AG09319 (cell line): ENCODE data around the genes RECQL and KCNJ8.

GRCh38 chr12:19066219-19066831 is 63.2 kb upstream of the PLEKHA5 start:
- RRBS: no CpG with 5 or more reads among the region's 3 CpGs

- RRBS: no CpG with 5 or more reads among the region's 2 CpGs
These were observed 119.6 kb downstream of the PLEKHA5 start for GRCh38 chr12:19249097-19249526.

- RRBS: no CpG with 5 or more reads among the region's 3 CpGs
These were observed 91.2 kb upstream of the AEBP2 start for GRCh38 chr12:19348059-19348580.

DNA sequence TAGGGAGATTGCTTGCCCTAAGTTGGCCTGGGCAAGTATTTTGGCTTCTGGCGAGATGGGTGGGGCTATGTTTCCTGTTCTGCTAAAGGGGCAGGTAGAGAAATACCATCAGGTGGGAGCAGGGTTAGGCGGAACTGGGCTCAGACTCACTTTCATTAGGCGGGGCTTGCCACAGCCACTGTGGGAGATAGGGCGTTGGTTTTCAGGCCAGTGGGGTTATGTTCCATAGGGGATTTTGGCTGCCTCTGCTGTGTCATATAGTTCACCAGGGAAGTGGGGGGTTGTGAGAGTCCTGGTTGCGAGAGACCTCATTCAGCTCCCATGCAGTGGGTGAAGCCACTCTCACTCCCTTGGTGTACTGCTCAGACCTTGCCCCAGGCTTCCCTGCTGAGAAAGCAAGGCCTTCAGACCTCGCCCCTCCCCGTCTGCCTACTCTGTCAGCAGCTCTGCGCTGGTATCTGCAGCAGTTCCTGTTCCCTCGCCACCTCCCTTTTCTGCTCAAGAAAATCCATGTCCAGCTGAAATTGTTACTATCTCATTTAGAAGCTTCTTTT is 43.4 kb downstream of the AEBP2 start:
- RRBS: no CpG with 5 or more reads among the region's 9 CpGs

DNA sequence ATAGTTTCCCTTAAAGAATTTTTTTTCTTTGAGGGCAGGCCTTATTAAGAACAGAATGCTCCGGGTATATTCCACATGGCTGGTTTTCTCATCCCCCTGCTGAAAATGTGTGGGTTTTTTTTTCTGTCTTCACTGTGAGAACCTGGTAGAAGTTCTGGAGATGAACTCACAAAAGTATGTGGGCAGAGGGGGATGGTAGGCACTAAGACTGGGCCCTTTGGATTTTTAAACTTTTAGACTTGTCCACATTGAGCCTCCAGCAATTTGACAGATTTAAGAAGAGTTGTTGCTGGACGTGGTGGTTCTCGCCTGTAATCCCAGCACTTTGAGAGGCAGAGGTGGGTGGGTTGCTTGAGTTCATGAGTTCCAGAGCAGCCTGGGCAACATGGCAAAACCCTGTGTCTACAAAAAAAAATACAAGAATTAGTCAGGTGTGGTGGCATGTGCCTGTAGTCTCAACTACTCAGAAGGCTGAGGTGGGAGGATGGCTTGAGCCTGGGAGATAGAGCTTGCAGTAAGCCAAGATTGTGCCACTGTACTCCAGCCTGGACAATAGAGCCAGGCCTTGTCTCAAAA is 93.4 kb downstream of the AEBP2 start:
- RRBS: no CpG with 5 or more reads among the region's 3 CpGs

DNA sequence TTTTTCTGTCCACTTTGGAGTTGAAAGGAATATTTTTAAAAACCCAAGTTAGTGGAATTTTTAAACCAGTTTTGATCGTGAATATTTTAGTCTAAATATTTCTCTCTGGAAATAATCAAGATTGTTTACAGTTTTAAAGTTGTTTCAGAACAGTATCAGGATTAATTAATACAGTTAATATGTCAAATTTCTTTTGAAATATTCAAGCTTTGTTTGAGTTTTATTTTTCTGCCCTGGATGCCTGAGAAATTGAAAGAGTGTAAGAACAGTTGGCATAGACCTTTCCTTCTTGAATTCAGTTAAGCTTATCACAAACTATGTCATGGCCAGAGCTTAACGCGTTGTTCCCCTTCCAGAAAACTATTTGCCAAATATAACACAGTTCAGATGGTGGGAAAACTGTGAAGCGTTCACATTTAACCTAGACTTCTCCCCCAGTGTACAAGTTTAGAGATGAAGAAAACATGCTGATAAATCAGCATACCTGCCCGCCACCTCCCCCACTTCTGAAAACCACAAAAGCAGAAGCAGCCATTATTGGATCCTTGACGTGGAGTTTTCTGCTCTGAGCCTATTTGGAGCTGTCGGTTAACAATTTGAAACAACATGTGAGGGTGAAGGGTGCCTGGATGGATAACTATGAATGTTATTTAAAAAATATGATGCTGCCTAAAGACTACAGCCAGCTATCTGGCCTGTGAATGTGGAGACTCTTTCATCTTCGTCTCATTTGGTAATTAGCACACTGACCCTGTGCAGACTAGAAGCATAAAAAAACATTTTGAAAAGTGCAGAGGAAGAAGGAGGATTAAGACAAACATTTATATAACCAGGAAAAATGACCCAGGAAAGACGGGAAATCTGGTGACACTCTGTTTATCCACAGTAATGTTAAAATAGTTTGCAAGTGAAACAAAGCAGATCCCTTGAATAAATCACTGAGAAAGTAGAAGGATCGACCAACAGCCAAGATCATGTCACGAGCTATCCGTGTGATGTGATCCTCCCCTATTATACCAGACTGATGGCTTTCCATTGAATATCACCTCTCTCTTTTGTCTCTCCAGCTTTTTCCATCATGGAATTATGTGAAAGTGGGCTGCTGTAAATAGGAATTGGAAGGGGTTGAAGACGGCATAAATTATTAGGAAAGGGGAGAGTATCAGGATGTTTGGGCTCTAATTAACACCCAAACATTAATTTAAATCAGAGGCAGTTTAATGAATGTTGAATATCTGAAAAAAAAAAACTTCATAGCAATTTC is 408.2 kb downstream of the AEBP2 start:
- RRBS: no CpG with 5 or more reads among the region's 13 CpGs

DNA sequence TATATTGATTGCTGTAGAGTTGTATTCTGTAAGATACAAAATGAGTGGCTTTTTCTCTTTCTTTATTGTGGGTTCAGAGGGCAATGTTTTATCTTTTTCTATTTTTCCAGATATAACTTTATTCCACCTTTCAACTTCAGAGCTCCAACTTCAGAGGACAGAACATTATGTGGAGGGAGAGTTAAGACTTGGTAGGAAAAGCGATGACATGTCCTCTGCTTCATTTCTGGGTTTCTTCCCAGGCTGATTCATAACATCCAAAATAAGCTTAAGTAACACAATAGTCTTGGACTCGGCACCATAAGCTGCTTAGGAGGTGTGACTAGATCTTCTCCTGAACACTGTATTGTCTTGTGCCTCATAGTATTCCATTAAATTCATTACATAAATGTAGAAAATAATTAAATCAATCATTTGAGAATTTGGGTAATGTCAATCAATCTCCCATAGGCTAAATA is 95.6 kb upstream of the PDE3A start:
- RRBS: no CpG with 5 or more reads among the region's 2 CpGs

DNA sequence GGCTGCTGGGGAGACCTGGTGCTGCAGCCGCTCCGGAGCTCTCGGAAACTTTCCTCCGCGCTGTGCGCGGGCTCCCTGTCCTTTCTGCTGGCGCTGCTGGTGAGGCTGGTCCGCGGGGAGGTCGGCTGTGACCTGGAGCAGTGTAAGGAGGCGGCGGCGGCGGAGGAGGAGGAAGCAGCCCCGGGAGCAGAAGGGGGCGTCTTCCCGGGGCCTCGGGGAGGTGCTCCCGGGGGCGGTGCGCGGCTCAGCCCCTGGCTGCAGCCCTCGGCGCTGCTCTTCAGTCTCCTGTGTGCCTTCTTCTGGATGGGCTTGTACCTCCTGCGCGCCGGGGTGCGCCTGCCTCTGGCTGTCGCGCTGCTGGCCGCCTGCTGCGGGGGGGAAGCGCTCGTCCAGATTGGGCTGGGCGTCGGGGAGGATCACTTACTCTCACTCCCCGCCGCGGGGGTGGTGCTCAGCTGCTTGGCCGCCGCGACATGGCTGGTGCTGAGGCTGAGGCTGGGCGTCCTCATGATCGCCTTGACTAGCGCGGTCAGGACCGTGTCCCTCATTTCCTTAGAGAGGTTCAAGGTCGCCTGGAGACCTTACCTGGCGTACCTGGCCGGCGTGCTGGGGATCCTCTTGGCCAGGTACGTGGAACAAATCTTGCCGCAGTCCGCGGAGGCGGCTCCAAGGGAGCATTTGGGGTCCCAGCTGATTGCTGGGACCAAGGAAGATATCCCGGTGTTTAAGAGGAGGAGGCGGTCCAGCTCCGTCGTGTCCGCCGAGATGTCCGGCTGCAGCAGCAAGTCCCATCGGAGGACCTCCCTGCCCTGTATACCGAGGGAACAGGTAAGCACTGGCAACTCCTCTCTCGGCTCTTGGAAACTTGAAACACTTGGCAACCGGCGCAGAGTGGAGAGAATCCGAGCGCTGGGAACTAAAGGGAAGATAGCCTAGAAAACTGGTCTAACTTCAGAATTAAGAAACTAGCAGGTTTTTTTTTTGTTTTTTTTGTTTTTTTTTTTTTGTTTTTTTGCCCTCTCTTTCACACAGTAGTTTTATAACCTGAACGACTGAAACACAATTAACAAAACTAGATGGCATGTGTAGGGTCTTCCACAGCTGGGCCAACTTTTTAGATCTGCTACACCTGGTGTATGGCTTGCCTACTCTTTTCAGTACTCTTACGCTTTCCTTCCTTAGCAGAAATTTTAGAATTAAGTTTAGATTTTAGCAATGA is 1.5 kb downstream of the PDE3A start:
- RRBS: 3% methylated on average over 9 of the region's 73 CpGs

DNA sequence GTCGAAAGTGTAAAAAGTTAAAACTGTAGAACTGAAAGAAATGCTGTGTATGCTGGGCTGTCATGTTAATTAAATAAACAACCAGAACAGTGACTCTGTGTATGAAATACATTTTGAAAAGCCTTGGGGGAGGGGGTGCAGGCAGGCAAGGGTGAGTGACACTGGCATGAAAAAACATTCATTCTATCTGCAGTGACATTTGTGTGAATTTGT is 5.9 kb downstream of the PDE3A start:
- RRBS: no CpG with 5 or more reads among the region's 1 CpG

DNA sequence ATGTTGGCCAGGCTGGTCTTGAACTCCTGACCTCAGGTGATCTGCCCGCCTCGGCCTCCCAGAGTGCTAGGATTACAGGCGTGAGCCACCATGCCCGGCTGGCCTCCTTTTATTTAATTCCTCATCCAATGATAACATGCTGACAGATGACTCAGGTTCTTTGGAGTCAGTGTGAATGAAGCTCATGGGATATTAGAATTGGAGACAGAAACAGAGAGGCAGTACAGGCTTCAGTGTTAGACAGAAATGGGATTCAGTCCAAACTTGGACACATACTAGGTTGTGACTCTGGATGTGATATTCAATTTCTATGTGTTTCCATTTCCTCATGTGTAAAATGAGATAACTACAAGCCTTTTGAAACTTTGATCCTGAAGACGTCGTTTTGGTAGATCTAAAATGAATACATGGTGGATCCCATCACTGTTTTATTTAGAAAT is 47.3 kb downstream of the PDE3A start:
- RRBS: no CpG with 5 or more reads among the region's 6 CpGs

- RRBS: no CpG with 5 or more reads among the region's 1 CpG
These were observed 71.4 kb downstream of the PDE3A start for GRCh38 chr12:20439637-20440199.

DNA sequence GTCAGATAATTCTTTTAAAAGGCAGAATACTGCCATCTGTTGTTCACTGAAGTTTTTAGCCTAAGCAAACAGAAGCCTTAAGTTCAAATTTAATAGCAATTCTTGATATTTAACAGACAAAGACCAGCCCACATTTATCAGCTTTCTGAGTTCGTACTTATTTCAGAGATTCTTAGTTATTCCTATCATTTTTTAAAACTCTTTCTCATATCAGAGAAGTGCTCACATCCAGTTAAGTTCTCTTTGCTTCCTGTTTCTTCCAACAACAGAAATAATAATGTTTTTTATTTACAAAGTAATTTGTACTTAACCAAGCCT is 93.3 kb upstream of the SLCO1C1 start:
- RRBS: no CpG with 5 or more reads among the region's 1 CpG

GRCh38 chr12:21214203-21215175 is 83.5 kb downstream of the SLCO1B1 start:
- RRBS: no CpG with 5 or more reads among the region's 40 CpGs

DNA sequence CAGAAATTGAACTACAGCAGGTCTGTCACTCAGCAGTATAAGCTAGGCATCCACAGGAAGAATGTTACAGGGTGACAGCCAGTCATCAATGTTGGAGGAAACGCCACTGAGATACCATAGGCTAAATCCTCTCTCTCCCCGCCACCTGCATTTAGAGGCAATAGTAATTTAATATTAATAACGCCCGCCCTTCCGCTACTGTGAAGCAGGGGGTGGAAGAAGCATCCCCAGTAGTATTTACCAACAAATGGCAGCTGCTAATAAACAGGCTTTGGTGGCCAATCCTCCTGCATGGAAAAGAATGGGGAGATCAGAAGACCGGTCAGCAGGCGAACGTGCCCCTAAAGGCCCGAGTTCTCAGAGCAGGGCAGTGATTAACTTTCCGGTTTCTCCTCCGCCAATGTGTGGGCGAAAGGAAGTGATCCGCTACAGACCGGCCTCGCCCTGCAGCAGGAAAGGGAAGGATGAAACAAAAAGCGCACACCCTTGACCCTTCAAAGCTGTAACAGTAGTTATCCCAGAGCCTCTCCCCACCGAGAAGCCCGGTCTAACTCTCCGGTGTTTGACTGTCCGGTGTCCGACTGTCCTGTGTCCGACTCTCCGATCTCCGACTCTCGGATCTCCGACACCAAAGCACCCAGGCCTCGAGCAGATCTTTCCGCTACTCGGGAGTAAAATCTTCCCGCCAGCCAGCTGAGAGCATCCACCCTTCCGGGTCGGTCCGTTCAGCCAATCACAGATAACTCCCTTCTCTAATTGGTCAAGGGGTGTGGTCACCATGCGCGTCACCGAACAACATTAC is at the start of gene RECQL:
TSS of gene RECQL (minus strand) at position 707 of the 802 bp plus-strand sequence.
- RRBS: 3% methylated on average over 5 of the region's 36 CpGs

GRCh38 chr12:21615405-21615621 is 10.7 kb upstream of the GYS2 start:
- RRBS: no CpG with 5 or more reads among the region's 1 CpG

DNA sequence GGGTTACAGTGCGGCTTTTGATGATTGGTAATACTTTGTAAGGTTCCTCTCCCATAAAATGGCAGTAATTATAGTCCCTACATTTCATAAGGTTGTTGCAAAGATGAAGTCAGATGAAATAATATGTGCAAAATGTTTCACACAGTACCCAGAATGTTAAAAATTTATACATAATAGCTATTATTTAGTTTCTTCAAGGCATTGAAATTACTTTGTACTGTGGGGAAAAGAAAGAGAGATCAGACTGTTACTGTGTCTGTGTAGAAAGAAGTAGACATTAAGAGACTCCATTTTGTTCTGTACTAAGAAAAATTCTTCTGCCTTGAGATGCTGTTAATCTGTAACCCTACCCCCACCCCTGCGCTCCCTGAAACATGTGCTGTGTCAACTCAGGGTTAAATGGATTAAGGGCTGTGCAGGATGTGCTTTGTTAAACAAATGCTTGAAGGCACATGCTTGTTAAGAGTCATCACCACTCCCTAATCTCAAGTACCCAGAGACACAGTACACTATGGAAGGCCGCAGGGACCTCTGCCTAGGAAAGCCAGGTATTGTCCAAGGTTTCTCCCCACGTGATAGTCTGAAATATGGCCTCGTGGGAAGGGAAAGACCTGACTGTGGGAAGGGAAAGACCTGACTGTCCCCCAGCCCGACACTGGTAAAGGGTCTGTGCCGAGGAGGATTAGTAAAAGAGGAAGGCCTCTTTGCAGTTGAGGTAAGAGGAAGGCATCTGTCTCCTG is 12.7 kb downstream of the LDHB start:
- RRBS: no CpG with 5 or more reads among the region's 7 CpGs

GRCh38 chr12:21676609-21677089 is 19.0 kb upstream of the LDHB start:
- RRBS: no CpG with 5 or more reads among the region's 2 CpGs

GRCh38 chr12:21774298-21775299 is at the start of gene KCNJ8:
KCNJ8 (minus strand) TSS chr12:21774706.
- RRBS: 1% methylated on average over 16 of the region's 52 CpGs

- RRBS: no CpG with 5 or more reads among the region's 3 CpGs
These were observed 6.3 kb upstream of the KCNJ8 start for GRCh38 chr12:21780773-21781282.

- RRBS: no CpG with 5 or more reads among the region's 1 CpG
These were observed 57.3 kb upstream of the KCNJ8 start for GRCh38 chr12:21831895-21832169.